Prostate gland (tissue), 2 donors: ENCODE measurements around a stretch of chr17.

GRCh38 chr17:76534893-76535559 lies 2.5 kb downstream of the CYGB start:
- PRO-cap = no peak
- RAMPAGE, long total RNA, 2 experiments = no peak in any of the 2 experiments

DNA sequence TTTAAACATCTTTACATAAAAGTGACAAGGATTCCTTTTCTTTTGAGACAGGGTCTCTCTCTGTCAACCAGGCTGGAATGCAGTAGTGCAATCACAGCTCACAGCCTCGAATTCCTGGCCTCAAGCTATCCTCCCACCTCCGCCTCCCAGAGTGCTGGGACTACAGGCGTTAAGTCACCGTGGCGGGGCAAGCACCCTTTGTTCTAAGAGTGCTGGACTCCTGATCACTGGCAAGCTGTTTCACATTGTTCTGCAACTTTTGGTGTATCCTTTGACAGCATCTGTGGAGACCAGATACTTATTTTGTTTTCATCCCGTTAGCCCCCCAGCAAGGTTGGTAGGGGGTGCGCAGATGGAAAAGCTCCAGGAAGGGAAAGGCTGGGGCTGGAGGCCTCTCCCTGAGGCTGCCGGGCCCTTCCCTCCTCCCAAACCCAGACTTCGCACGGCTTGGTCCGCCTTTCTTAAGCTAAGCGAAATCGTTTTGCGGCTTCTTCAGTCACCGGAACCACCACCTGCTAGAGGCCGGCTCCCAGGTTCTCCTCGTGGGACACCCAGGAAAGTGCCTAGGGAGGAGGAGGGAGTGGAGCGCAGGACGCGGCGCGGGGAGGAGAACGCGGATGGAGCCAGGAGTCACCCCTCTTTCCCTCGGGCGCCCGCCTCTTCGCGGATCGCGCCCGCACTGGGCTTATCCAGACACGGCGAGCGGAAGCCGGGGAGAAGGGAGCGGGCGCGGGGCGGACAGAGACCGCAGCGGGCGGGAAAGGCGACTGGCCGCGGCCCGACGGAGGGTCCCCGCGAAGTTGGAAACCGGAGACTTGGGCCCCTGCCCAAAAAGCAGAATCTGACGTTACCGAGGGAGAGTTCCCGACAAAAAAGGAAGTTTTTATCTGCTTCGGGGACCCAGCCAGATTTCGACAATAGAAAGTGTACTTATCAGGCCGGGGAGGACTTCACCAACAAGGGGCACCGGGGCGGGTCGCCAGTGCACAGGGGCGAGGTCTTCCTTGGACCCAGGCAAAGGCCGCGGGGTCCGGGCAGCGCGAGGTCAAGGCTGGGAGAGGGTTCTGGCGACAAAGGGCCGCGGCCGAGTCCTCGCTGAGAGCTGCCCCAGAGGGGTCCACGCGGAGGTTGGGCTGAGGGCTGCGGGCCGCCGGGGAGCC lies 826 bp downstream of the ST6GALNAC2 start:
- PRO-cap = unidirectional peak, plus-strand start at position 489 of the sequence; bidirectional peak, plus-strand start at position 715 of the sequence, minus-strand start at position 681 of the sequence; unidirectional peak, plus-strand start at position 715 of the sequence
- RAMPAGE, long total RNA, 2 experiments = no peak in any of the 2 experiments

GRCh38 chr17:76613110-76613663 lies 27.5 kb upstream of the ST6GALNAC2 start:
- PRO-cap = no peak
- RAMPAGE, long total RNA, 2 experiments = no peak in any of the 2 experiments

DNA sequence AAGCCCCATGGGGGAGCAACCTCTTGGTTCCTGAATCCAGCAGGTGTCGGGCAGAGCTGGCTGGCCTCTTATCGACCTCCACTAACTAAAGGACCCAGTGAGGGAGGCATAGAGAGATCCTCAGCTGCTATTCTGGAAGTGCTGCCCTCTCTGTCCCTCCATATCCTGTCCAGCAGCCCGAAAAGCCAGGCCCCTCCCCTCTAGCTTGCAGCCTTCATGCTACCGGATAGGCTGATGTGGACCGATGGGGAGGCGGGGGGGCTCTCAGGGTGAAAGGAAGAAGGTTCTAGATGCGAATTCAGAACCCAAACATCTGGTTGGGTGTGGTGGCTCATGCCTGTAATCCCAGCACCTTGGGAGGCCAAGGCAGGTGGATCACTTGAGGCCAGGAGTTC lies 24.9 kb downstream of the MXRA7 start:
- PRO-cap = no peak
- RAMPAGE, long total RNA, 2 experiments = no peak in any of the 2 experiments

DNA sequence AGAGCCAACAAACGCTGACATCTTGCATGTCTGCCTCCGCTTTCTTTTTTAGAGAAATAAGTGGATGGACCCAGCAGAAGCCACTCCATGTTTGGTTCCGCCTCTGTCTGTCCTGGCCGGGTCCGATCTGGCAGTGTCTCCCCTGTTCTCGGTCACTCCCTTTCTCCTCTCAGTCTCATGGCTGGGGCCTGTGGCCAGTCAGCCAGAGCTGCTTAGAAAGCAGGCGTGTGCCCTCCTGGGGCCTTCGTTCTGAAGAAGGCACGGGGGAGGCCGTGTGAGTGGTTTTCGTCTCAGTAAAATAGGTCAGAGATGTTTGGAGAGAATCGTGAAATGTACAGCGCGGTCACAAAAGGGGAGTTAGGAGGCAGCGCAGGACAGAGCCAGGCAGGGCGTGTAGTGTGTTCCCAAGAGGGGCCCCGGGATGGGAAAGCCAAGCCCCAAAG lies 23.3 kb downstream of the MXRA7 start:
- PRO-cap = no peak
- RAMPAGE, long total RNA, 2 experiments = no peak in any of the 2 experiments

DNA sequence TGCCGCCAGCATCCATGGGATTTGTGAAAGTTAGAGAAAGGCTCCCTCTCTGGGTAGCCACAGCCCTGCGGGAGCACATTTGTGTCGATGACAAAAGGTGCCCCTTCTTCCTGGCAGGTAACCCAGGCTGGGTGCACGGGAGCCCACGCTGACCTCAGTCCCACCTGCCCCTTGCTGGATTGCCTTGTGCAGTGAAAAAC lies 56.3 kb downstream of the MGAT5B start:
- PRO-cap = no peak
- RAMPAGE, long total RNA, 2 experiments = no peak in any of the 2 experiments

DNA sequence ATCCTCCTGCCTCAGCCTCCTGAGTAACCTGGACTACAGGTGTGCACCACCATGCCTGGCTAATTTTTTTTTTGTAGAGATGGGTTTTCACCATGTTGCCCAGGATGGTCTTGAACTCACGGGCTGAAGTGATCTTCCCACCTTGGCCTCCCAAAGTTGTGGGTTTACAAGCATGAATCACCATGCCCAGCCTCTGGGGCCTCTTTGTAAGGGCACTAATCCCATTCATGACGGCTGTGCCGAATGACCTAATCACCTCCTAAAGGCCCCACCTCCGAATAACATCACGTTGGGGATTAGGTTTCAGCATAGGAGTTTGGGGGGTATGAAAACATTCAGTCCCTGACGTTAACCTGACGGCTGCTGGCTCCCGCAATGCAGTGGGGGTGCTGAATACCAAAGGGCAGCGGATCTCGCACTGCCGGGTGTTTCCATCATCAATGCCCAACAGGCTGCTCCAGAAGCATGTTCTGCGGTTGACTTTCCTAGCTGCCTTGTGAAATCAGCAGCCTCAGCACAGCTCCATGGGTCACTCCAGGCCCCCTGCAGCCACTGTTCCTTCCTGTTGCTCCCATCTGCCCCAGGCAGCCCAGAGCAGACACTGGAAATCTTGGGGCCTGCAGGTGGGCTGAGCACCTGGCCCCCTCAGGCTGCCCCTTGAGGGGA lies 120.8 kb upstream of the SEC14L1 start:
- PRO-cap = no peak
- RAMPAGE, long total RNA, 2 experiments = no peak in any of the 2 experiments

DNA sequence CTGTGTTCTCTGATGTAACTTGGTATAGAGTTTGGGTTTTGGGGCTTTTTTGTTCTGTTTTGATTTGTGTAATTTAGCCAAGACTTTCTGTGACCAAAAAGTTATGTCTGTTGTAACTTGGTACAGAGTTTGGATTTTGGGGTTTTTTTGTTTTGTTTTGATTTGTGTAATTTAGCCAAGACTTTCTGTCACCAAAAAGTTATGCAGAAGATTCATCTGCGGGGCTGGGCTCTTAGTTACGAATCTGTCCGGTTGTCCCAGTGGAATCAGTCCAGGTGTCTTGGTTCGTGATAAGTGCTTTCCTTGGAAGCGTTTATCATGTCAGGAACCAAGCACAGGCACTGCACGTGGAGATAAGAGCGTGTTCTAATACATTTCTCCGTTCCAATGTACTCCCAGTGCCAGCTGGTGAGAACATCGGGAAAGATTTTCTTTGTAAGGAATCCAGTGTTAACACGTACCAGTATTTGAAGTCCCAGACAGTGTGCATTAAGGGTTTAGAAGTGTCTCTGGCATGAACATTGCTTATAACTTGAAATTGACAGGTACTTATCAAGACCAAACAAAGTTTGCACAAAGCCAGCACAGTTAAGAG lies 44.0 kb upstream of the SEC14L1 start:
- PRO-cap = no peak
- RAMPAGE, long total RNA, 2 experiments = no peak in any of the 2 experiments

GRCh38 chr17:77097645-77098241 lies 43.0 kb upstream of the SEC14L1 start:
- PRO-cap = no peak
- RAMPAGE, long total RNA, 2 experiments = no peak in any of the 2 experiments

GRCh38 chr17:77206259-77207119 lies 65.7 kb downstream of the SEC14L1 start:
- PRO-cap = no peak
- RAMPAGE, long total RNA, 2 experiments = no peak in any of the 2 experiments

- PRO-cap = no peak
- RAMPAGE, long total RNA, 2 experiments = no peak in any of the 2 experiments
Measured at GRCh38 chr17:77209073-77209850, 68.5 kb downstream of the SEC14L1 start.

- PRO-cap = no peak
- RAMPAGE, long total RNA, 2 experiments = no peak in any of the 2 experiments
Measured at GRCh38 chr17:77322391-77322718, 41.1 kb downstream of the SEPTIN9 start.

DNA sequence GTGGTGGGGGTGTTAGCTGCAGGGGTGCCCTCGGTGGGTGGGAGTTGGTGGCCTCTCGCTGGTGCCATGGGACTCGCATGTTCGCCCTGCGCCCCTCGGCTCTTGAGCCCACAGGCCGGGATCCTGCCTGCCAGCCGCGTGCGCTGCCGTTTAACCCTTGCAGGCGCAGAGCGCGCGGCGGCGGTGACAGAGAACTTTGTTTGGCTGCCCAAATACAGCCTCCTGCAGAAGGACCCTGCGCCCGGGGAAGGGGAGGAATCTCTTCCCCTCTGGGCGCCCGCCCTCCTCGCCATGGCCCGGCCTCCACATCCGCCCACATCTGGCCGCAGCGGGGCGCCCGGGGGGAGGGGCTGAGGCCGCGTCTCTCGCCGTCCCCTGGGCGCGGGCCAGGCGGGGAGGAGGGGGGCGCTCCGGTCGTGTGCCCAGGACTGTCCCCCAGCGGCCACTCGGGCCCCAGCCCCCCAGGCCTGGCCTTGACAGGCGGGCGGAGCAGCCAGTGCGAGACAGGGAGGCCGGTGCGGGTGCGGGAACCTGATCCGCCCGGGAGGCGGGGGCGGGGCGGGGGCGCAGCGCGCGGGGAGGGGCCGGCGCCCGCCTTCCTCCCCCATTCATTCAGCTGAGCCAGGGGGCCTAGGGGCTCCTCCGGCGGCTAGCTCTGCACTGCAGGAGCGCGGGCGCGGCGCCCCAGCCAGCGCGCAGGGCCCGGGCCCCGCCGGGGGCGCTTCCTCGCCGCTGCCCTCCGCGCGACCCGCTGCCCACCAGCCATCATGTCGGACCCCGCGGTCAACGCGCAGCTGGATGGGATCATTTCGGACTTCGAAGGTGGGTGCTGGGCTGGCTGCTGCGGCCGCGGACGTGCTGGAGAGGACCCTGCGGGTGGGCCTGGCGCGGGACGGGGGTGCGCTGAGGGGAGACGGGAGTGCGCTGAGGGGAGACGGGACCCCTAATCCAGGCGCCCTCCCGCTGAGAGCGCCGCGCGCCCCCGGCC lies 91.7 kb downstream of the SEPTIN9 start:
- PRO-cap = bidirectional peak, plus-strand start at position 389 of the sequence, minus-strand start at position 202 of the sequence; bidirectional peak, plus-strand start at position 611 of the sequence, minus-strand start at position 469 of the sequence
- RAMPAGE, long total RNA, 2 experiments = no peak in any of the 2 experiments

DNA sequence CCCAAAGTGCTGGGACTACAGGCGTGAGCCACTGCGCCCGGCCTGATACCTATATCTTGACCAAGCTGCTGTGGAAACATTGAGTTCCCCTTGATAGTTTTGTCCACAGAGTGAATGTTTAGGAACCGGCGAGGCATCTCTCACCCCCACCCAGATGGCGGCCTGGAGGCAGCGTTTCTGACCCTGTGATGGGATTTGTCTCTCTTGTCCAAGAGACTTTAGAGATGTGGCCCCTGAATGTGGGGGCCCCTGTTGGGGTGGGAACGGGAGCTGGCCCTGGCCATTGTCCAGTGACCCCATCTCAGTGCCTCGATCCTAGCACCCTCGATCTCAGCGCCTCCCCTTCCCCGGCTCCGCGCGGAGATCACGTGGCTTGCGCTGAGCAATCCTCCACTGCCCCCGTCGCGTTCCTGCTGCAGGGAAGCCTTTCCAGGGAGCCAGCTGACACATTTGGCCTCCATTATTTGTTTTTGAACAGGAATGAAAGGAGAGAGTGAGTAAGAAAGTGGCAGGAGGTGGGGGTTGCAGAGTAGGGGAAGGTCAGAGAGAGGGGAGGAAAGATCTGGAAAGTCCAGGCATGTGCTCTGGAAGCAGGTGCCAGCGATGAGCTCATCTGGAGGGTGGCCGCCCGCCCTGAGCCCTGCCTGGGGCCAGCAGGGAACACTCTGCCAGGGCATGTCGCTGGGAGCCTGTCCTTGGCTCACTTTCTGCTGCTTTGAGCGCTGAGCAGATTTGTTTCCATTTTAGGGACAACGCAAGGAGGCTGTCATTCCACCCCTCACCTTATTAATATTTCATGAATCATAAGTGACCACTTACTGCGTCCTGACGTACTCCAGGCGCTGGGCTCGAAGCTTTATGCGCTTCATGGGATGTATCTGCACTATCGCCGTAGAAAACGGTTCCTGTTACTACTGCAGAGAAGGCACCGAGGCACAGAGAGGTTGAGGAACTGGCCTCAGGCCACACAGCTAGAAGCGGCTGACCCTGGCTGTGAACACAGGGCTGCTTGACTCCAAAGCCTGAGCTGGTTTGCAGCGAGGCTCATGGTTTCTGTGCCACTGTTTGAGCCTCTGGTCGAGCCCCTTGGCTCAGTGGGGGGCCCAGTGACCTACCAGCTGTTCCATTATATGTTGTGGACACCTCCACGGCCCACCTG lies 142.4 kb downstream of the SEPTIN9 start:
- PRO-cap = bidirectional peak, plus-strand start at position 636 of the sequence, minus-strand start at position 357 of the sequence; bidirectional peak, plus-strand start at position 814 of the sequence, minus-strand start at position 717 of the sequence; unidirectional peak, plus-strand start at position 814 of the sequence; unidirectional peak, plus-strand start at position 859 of the sequence
- RAMPAGE, long total RNA, 2 experiments = no peak in any of the 2 experiments

DNA sequence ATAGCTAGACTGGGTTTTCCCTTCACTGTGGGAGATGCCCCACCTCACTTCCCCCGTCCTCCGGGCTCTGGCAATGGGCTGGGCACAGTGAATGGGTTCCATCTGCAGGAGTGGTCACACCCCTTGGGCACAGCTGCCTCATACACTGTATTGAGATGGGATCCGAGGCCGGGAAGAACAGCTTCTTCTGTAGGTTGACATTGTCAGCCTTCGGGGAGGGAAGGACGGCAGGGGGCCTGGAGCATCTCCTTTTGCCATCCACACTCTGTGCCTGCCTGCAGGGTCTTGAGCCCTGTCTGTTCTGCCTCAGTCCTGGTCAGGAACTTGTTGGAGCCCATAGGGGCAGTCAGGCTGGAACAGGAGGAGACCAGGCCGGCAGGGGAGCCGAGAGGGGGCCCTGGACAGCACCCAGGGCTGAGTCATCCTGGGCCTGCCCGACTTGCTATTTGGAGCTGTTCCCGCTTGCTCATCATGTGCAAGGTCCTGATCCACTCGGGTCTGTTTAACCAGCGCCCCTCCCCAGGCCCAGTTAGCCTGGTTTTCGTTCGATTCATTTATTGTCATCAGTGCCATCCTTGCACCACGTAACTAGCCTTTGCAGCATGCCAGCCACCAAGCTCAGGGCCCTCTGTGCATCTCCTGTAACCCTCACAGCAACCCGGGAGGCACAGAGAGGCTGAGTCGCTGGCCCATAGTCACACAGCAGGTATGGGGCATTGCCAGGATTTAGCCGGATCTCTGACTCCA lies 146.3 kb downstream of the SEPTIN9 start:
- PRO-cap = no peak
- RAMPAGE, long total RNA, 2 experiments = no peak in any of the 2 experiments

GRCh38 chr17:77436809-77437208 lies 155.5 kb downstream of the SEPTIN9 start:
- PRO-cap = no peak
- RAMPAGE, long total RNA, 2 experiments = no peak in any of the 2 experiments

DNA sequence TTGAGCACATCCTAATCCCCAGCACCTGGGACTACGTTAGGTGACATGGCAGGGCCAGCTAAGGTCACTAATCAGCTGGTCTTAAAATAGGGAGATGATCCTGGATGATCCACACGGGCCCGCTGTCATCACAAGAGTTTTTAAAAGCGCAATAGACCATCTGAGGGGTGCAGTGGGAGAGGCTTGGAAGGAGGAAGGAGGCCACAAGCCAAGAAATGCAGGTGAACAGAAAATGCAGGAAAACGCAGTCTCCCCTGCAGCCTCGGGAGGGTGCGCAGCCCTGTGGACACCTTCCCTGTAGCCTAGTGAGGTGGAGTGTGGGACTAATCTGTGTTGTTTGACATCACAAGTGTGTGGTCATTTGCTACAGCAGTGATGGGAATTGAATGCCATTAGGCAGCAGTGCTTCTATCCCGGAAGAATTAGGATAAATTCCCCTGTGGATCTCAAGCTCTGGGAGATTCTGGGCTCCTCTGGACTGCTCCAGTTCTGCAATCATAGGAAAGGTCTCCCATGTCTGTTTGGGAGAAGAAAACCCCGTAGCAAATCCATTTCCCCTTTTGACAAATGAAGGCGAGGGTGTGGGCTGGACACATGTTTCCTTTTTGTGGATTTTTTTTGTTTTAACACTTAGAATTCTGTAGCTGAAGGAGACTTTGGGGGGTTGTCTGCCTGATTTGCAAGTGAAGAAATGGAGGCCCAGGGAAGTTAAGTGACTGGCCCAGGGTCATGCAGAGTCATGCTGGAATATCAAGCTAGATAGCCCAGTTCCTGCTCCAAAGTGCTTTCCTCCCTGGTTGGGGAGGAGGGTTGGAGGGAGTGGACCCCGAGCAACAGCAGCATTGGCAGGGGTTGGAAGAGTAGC lies 157.3 kb downstream of the SEPTIN9 start:
- PRO-cap = no peak
- RAMPAGE, long total RNA, 2 experiments = no peak in any of the 2 experiments

DNA sequence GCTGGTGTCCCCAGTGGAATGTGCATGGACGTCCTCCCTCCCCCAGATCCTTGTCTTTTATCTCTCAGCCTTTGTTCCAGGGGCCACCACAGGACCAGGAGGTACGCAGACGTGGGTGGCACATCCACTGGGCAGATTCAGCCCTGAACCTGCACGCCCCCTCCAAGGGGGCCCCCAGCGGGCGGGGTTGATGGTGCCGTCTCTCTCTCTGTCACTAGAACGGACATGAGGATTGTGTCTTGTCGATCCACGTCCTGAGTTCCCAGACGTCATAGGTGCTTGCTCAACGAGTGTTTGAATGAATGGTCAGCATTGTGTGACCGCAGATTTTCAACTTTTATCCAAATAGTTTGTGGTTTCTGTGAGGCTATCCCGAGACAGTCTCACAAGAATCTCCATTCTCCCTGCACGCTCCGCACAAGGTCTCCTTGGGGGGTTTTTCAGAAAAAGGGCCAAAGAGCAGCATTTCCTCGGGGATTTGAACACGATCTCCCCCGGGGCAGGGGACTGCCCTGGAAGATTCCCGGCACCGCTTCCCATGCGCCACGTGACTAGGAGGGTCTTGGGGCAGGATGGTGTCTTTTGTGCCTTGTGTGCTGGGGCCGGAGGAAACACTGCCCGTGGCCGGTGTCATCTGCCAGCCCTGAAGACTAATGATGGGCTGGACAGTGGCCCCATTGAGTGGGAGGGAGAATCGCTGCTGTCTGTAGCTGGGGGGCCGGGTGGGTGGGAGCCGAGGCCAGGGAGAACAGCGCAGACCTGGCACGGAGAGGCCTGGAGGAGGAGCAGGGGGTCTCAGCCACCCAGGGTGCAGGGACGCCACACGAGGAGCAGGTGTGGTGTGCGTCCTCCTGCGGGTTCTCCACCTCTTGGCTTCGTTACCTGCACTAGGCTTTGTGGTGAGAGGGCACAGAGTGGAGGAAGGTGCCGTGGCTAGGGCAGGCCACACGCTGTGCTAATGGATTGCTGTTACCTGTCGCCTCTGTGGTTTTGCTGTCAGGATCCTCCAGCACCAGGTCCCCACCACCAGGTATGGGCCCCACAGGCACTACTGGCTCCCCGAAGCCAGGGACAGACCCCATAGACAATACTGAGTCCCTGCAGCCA lies 174.5 kb downstream of the SEPTIN9 start:
- PRO-cap = bidirectional peak, plus-strand start at position 380 of the sequence, minus-strand start at position 221 of the sequence
- RAMPAGE, long total RNA, 2 experiments = no peak in any of the 2 experiments

DNA sequence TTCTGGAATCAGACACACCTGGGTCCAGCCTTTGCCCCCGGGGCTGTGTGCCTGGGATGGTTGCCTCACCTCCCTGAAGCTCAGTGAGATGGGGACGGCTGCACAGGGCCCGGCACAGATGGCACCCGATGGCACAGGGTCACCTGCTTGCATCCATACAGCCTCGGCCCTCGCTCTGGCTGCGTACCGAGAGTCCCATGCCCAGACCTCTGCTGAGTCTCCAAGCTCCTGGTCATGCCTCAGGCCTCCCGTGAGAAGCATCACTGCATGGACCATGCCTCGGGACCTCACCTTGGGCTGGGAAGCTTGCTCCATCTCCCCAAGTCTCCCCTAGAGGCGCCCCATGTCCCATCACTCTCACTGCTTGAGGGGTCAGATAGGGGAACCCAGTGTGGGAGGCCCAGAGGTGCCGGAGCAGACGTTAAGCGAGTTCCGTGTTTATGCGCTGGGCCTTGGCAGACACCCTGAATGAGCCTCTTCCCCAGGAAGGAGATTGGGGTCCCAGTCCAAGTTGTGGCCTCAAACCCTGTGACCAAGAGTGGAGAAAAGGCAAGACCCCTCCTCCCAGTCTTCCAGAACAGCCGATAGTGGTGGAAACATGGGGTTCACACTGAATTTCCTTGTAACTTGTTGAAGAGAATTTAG lies 175.9 kb downstream of the SEPTIN9 start:
- PRO-cap = no peak
- RAMPAGE, long total RNA, 2 experiments = no peak in any of the 2 experiments

GRCh38 chr17:77470927-77471666 lies 189.8 kb downstream of the SEPTIN9 start:
- PRO-cap = no peak
- RAMPAGE, long total RNA, 2 experiments = no peak in any of the 2 experiments